Gastroesophageal sphincter (tissue), 4 donors: ENCODE data around the genes PAICS and EPHA5.

DNA sequence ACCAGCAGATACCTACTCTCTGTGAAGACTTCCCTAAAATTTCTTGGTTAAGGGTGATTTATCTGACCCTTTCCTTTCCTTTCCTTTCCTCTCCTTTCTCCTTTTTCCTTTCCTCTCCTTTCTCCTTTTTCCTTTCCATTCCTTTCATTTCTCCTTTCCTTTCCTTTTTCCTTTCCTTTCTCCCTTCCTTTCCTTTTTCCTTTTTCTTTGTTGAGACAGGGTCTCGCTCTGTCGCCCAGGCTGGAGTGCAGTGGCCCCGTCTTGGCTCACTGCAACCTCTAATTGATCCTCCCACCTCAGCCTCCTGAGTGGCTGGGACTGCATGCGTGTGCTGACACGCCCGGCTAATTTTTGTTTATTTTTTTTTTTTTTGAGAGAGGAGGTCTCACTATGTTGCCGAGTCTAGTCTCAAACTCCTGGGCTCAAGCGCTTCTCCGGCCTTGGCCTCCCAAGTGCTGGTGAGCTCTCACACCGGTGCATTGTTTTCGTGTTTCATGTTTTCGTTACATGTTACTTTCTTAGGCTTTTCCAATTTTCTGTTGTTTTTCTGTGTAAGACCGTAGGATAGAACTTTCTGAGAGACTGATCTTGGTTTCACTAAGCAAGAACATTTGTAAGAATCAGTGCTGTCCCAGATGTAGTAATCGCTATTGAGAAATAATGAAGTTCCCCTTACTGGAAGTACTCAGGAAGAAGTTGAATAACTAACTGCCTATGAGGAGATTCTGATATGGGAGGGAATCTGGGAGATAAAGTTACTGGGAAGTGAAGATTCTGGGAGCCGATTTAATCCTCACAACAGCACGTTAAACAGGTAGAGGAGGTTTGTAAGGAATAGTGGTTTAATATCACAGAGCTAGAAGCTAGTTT lies 2.0 kb downstream of the TMEM165 start:
- PRO-cap: bidirectional peak, plus-strand start at position 771 of the sequence, minus-strand start at position 584 of the sequence
- RAMPAGE, long total RNA, 4 experiments: no peak in any of the 4 experiments

GRCh38 chr4:55634999-55635565 lies 1.0 kb downstream of the NMU start:
- PRO-cap: no peak
- RAMPAGE, long total RNA, 4 experiments: no peak in any of the 4 experiments

- PRO-cap: no peak
- RAMPAGE, long total RNA, 4 experiments: no peak in any of the 4 experiments
Observed at GRCh38 chr4:56048763-56048857, 288 bp upstream of the CRACD start.

GRCh38 chr4:56435892-56436586 lies at the start of gene PAICS:
Gene PAICS, plus strand, starts transcription at chr4:56436260.
- PRO-cap: unidirectional peak, plus-strand start at chr4:56436138; unidirectional peak, plus-strand start at chr4:56436260; unidirectional peak, minus-strand start at chr4:56436414
- RAMPAGE, long total RNA, 4 experiments: start-site peak on the plus strand in 4 of 4 experiments, at chr4:56436108-56436307 at its widest, 27 to 165 reads per replicate

DNA sequence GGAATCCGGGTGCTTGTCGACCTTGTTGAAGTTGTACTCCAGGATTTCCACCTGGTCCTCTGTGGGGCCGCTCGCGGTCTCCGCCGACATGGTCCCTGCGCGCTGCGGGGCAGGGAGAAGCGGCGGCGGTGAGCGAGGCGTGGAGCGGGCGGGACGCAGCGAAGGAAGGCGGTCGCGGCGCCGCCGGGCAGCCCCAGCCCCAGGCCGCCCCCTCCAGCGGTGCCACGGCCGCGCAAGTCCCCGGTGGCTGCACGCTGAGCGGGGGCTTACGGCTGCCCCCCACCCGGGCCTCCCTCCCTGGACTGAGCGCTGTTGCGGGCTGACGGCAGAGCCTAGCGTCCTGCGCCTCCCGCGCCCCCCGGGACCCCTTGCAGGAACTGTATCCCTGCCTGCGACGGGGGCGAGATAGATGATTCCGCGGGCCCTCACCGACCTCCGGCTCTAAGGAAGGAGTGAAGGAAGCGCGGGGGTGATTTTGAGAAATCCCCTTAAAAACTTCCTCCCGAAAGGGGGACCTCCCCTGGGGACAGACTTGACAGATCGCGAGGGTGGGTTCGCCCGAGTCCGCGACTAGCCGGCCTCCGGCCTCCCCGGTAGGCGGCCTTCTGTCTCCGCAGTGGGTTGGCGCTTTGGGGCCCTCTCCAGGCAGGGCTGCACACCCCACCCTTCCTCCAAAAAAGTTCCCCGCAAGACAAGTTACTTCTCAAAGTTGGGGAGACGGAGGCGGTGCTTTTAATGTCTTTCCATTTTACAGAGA lies 25.0 kb downstream of the HOPX start:
- PRO-cap: unidirectional peak, minus-strand start at position 612 of the sequence
- RAMPAGE, long total RNA, 4 experiments: start-site peak on the minus strand in 2 of 4 experiments, centred at positions 113 to 580 of the sequence, 5 to 24 reads per replicate

GRCh38 chr4:56686545-56686981 lies 5.5 kb upstream of the HOPX start:
- PRO-cap: no peak
- RAMPAGE, long total RNA, 4 experiments: no peak in any of the 4 experiments

GRCh38 chr4:56762989-56763332 lies 58.5 kb downstream of the SPINK2 start:
- PRO-cap: no peak
- RAMPAGE, long total RNA, 4 experiments: no peak in any of the 4 experiments

GRCh38 chr4:56871459-56872082 lies 36.1 kb upstream of the REST start:
- PRO-cap: no peak
- RAMPAGE, long total RNA, 4 experiments: no peak in any of the 4 experiments

DNA sequence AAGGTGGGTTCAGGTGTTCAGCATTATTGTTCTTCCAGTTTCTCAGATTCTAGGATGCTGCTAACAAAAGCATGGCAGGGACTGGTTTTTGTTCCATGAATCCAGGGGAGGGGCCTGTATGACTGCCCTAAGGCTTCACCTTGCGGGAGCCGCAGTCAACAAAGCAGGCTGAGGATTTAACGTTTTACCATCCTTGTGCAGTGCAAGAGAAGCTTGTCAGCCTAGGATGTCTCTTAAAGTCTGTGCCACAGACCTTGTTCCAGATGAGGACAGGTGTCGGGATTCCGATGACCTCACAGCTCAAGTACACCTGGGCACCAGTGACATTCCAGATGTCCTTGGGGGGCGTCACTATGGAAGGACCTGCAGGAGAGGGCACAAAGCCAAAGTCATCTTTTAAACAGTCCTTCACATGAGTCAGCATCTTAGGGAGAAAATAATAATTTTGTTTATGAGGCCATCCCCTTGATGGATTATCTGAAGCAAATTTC lies 61.9 kb downstream of the POLR2B start:
- PRO-cap: no peak
- RAMPAGE, long total RNA, 4 experiments: start-site peak on the minus strand in 1 of 4 experiments, centred at position 295 of the sequence, 296 reads per replicate

DNA sequence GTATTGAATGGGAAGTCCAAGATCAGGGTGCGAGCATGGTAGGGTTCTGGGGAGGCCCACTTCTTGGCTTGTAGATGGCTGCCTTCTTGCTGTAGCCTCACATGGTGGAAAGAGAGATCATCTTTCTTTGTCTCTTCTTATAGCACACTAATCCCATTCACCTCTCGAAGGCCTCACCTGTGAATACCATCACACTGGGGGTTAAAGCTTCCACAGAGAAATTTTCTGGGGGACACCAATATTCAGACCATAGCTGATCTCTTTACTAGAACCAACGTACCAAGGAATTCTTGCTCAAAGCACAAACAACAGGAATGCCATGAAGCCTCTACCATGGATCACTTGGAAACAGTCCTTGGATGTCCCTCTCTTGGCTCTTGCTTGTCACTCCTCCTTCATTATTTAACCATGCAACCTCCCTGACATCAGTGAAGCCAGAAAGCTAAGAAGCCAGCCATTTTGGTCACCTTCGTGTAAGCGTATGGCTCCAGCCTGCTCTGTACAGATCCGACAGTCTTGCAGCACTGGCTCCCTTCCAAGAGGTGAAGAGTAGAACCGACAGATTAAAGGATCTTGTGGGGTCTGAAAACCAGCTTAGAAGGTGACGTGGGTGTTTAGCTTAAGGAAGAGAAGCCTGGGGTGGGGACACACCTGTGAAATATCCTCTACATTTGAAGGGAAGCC lies 34.0 kb downstream of the IGFBP7 start:
- PRO-cap: no peak
- RAMPAGE, long total RNA, 4 experiments: no peak in any of the 4 experiments

DNA sequence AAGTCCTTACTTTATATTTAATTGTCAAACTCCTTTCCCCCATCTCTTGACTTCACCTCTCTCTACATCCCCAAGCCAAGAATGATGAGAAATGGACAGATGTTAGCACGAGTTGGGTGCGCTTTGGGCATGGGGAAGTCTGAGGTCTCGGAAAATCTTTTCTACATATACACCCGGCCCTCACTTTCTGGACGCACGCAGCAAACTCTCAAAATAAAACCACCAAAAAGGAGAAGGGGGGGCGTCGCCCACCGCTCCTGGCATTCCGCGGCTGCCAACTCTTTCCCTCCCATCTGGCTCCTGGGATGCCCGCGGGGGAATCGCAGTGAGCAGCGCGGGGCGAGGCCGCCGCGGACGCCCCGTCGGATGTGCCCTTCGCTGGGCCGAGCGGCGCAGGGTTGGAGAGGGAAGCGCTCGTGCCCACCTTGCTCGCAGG lies 714 bp downstream of the IGFBP7 start:
- PRO-cap: bidirectional peak, plus-strand start at position 292 of the sequence, minus-strand start at position 186 of the sequence
- RAMPAGE, long total RNA, 4 experiments: start-site peak on the plus strand in 1 of 4 experiments, centred at position 295 of the sequence, 11 reads per replicate

- PRO-cap: no peak
- RAMPAGE, long total RNA, 4 experiments: no peak in any of the 4 experiments
Observed at GRCh38 chr4:61200817-61201177, 671 bp downstream of the ADGRL3 start.

DNA sequence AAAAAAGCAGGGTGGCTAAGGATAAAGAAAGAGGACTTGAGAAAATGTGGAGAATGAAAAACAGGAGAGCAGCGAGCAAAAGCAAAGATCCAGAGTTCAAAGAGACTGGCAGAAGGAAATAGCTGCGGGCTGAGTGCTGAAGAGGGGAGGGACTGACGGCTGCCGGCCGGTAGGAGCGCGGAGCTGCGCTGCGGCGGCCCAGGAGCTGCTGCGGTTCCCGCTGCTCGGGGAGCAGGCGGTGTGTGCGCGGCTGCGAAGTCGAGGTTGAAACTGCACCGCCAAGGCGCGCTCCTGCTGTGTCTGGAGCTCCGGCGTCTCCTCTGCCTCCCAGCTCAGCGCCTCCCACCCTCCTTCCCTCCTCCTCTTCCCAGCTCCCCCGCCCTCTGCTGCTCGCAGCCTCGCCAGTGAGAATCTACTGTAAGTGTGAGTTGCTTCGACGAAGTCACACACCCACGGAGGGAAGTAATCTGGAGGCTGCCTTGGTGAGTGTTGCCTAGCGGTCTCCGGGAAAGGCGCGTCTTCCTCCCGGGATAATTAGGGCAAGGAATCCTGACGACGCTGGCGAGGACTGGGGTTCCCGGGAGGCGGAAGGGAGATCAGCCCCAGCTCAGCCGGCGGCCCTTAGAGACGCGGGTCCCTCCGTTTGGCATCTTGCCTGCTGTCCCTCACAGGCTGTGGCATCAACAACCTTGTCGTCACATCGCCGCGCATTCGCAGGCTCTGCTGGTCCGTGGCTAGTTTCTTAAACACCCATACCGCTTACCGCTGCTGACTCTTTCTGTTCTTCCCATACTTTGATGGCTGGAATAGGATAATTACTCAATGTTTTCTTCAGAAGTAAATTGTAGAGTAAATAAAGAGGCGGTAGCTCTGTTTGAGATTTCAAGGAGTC lies at the start of gene EPHA5:
TSS of gene EPHA5 (minus strand) at position 298 of the 892 bp plus-strand sequence.
- PRO-cap: bidirectional peak, plus-strand start at position 445 of the sequence, minus-strand start at position 272 of the sequence
- RAMPAGE, long total RNA, 4 experiments: start-site peak on the minus strand in 1 of 4 experiments, centred at position 303 of the sequence, 14 reads per replicate

GRCh38 chr4:67000681-67000890 lies 544.7 kb downstream of the CENPC start:
- PRO-cap: no peak
- RAMPAGE, long total RNA, 4 experiments: no peak in any of the 4 experiments

GRCh38 chr4:68581479-68582152 lies 5.5 kb upstream of the UGT2B17 start:
- PRO-cap: no peak
- RAMPAGE, long total RNA, 4 experiments: no peak in any of the 4 experiments

- PRO-cap: no peak
- RAMPAGE, long total RNA, 4 experiments: no peak in any of the 4 experiments
Observed at GRCh38 chr4:68948312-68948703, 3.3 kb downstream of the UGT2A3 start.

DNA sequence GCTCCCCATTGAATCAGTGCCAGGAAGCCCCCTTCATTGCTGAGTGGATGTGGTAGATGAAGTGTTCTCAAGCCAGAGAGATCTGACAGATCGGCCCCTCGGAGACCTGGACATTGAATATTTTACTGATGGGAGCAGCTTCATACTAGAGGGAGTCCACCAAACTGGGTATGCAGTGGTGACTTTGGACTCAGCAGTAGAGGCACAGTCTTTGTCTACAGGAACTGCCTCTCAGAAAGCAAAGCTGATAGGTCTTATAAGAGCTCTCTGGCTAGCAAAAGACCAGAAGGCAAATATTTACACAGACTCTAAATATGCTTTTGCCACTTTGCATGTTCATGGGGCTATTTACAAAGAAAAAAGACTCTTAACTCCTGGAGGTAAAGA lies 35.4 kb upstream of the UGT2B7 start:
- PRO-cap: no peak
- RAMPAGE, long total RNA, 4 experiments: no peak in any of the 4 experiments

- PRO-cap: no peak
- RAMPAGE, long total RNA, 4 experiments: no peak in any of the 4 experiments
Observed at GRCh38 chr4:69310326-69310704, 30.0 kb downstream of the UGT2B28 start.

GRCh38 chr4:69518975-69519286 lies 23.2 kb upstream of the UGT2B4 start:
- PRO-cap: no peak
- RAMPAGE, long total RNA, 4 experiments: no peak in any of the 4 experiments

DNA sequence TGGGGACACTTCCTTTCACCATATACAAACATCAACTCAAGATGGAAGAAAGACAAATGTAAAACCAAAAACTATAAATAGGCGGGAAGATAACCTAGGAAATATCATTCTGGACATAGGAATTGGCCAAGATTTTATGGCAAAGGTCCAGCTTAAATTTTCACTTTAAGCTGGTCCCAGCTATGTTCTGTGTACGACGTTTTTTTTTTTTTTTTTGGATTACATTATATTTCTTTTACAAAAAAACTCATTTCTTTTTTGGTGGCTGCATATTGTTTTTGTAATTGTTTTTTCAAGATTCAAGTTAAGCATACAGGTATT lies 59.3 kb upstream of the UGT2B4 start:
- PRO-cap: no peak
- RAMPAGE, long total RNA, 4 experiments: no peak in any of the 4 experiments